Skin of body (tissue), 2 donors: ENCODE measurements around a stretch of chr19.

DNA sequence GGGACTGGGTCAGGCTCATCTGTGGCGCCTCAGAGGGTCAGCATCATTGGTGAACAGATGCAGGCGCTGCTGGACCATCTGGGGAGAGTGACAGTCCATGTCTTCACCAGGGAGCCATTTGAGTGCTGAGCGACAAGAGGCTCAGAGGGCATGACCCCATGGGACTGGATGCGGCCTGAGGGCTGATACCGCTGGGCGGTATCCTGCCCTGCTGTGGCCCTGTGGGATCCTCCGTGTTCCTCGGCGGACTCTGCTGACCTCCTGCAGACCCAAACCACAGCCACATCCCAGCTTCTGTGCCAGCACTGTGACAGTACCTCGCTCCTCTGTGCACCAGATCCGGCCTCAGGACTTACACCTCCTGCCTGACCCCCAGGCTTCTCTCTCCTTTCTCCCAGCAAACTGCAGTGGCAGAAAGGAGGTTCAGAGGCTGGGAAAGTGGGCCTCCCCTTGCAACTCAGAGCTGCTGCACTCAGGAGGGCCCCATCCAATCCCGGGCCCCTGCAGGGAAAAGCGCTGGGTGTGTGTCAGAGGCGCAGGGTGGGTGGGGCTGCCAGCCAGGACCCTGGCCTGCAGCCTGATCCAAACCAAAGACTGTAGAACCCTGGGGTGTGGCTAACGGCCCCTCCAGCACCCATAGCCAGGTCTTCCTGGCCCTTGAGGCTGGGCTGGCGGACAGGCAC is 10.2 kb downstream of the ACTMAP start:
- RAMPAGE, long total RNA = no peak

DNA sequence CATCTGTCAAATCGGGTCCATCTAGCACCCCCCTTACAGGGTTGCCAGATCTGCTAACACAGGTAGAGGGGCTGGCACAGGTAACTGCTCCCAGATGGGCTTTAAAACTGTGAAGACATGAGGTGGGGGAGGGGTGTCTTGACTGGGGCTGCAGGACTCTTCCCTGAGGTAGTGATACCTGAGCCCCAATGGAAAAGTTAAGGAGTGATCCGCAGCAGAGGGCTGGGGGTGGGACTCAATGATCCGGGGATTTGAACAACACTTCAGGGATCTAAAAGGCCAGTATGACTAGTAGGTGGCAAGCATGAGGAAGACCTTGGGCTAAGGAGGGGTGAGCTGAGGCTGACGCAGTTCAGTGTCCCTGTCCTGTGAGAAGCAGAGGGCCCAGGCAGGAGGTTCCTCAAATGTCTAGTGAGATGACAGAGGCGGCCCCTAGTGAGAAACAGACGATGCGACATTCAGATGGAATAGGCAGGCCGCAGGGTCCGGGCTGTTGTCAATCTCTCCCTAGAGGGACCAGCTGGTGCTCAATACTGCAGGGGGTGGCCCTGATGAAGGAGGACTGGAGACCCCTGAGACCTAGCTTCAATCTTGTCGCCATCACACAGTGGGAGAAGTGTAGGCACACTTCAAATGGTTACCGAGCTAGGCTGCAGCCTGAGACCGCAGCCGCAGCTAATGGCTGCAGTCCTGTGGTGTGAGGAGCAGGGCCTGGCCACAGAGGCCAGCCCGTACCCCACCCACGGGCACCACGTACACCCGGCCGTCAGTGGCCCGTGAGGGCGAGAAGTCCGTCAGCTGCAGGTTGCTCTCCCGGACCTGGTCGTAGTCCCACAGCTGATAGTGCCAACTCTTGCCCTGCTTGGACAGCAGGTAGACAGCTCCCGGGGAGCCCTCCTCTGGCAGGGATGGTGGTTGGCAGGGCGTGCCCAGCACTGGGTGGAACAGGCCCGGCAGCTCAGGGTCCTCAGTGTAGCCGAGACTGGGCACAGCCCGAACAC is 8.2 kb downstream of the ACTMAP start:
- RAMPAGE, long total RNA = no peak

DNA sequence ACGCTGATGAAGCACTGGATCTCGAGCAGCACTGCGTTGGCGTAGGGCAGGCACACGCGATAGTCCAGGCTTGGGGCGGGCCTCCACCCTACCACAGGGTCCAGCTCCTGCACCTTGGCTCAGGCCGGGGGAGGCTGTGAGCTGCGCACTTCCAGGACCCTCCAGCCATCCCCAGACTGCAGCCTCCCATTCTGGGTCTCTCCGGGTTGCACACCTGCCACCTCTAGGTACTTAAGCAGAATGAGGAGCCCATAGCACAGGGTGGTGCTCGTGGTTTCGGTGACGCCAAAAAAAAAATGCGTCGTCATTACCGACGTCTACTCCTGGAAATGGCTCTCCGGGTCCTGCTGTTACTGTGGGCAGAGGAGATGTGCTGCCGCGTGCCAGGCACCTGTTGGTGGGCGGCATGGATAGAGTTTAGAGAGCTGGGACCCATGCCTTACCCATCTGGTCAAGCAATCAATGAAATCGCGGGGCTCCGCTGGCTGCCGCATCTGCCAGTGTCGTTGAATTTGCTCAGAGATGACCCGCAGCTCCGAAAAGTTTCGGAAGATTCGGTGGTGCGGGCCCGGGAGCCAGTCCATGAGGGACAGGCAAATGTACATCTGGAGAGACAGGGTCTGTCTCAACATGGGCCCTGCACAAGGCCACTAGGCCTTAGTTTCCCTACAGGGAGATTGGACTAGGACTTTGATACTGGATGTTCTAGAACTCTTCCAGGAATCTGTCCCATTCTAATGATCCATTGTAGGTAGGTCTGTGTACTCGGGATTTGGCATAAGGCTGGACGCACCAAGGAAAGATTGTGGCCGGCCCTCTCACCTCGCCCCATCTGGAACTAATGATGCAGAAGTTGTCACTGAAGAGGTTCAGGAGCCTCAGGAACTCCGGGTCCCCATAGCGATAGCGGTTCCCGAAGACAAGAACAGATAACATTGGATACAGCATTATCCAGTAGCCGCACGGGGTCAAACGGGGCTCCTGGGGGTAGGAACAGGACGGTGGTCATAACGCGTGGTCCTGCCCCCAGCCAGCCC is 10.8 kb downstream of the EGLN2 start:
- RAMPAGE, long total RNA = no peak

GRCh38 chr19:40846751-40847567 is 3.3 kb downstream of the CYP2A6 start:
- RAMPAGE, long total RNA = no peak

GRCh38 chr19:41127730-41128069 is 13.5 kb downstream of the CYP2F1 start:
- RAMPAGE, long total RNA = no peak

DNA sequence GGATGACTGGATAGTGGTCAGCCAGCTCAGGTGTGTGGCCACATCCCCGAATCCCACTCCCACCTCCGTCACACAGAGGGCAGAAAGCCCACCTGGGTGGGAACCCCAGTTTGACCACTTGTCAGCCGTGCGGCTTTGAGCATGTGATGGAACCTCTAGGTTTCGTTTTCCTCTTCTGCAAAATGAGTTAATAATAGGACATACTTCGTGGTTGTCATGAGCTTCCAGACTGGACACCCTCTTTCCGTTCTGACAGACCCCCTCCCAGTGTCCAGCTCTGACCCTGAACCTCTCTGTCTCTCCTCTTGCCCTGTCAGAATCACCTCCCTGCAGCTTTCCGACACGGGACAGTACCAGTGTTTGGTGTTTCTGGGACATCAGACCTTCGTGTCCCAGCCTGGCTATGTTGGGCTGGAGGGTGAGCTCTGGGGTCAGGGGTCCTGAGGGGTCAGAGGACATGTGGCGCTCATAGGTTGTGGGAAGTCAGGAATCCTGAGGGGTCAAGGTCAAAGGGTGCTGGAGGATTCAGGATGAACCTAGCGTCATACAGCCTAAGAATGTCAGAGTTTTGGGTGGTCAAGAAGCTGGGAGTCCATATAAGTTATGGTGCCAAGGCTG is 1.9 kb downstream of the AXL start:
- RAMPAGE, long total RNA = no peak

- RAMPAGE, long total RNA = no peak
Observed at GRCh38 chr19:41273393-41274160, 9.4 kb downstream of the HNRNPUL1 start.

DNA sequence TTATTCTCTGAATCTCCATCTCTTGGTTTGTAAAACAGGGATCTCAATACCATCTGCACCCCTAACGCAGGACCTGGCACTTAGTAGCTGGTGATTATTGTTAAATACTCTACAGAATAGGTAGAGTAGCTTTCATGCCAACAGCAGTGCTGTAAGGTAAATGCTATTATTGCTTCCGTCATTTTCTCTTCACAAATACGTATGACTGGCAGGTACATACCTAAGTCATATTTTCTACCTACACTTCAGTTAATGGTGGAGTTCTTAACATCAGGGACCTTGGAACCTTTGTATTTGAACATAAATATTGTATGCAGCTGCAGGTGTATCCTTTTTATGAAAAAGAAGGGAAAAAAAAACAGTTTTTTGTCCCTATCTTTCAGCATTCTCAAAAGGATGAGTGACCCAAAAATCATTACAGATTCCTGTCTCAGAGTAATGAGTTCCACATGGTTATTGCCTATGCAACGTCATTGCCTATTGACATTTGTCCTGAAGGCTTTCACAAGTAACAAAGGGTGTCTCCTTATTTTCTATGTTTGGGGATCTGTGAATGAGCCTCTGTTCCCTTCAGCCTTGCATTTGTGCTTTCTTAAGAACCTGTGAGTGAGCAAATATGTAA is 14.8 kb upstream of the CCDC97 start:
- RAMPAGE, long total RNA = no peak

DNA sequence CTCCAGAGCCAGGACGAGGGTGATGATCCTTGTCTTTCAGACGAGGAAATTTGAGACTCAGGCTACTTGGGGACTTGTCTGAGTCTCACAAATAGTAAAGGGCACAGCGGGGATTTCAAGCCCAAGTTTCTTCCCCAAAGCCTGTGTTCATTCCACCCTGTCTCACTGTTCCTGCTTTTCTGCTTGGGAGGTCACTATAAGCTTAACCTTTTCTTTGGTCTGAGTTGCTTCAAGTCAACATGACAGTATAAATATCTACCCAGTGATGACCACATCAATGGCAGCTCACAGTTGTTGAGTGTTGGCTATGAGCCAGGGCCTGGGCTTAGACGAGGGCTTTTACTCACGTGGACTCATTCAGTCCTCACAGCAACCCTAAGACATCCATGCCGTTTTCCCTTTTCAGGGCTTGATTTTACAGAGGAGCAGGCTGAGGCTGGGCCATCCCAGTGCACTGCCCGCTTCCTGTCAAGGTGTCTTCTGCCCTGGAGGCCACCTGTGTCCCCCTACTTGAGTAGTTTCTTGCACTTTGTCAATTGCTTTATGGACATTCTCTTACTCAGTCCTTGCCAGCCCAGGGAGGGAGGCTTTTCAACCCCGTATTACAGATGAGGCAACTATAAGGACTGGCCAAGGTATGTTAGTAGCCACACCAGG is 10.2 kb upstream of the CCDC97 start:
- RAMPAGE, long total RNA = no peak

- RAMPAGE, long total RNA = no peak
Observed at GRCh38 chr19:41324661-41325868, 15.1 kb downstream of the CCDC97 start.

- RAMPAGE, long total RNA = no peak
Observed at GRCh38 chr19:41351161-41352238, 2.2 kb downstream of the TGFB1 start.

DNA sequence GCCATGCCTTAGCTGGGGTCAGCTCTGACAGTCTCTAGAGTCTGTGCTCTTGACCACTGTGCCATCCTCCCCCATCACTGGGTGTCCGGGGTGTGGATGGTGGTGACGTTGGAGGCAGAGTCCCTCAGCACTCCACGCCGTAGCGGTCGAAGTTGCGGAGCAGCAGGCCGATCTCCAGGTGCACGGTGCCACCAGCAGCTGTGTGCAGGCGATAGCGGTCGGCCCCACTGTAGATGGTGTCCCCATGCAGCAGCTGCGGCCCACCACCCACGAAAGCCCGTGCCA is 796 bp upstream of the TGFB1 start:
- RAMPAGE, long total RNA = no peak

DNA sequence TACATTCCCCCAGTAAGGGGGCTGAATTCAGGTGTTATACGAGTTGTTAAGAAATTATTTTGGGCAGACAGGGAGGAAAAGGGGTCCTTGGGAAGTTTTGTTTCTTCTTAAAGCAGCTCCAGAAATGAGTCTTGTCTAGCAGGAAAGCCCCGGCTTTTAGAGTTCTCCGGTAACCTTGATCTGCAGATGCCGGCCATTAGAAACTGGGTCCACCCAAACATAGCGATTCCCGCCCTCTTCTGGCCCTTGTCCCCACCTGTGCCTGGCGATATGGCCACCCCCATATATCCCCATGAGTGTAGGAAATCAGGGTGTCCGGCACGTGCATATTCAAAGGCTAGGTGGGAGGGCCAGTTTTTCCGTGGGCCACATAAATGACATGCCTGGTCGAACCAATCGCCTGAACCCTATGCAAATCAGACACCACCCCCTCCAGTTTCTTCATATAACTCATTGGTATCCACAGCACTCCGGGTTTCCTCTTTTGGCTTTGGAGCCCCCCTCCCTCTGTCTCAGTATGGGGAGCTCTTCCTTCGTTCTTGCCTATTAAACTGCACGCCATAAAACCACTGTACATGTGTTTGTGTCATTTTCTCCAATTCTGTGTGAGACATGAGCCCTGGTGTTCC is 37.4 kb downstream of the ERICH4 start:
- RAMPAGE, long total RNA = no peak

- RAMPAGE, long total RNA = no peak
Observed at GRCh38 chr19:41748405-41749062, 6.8 kb upstream of the CEACAM6 start.

- RAMPAGE, long total RNA = no peak
Observed at GRCh38 chr19:41860366-41860671, 264 bp downstream of the RPS19 start.

DNA sequence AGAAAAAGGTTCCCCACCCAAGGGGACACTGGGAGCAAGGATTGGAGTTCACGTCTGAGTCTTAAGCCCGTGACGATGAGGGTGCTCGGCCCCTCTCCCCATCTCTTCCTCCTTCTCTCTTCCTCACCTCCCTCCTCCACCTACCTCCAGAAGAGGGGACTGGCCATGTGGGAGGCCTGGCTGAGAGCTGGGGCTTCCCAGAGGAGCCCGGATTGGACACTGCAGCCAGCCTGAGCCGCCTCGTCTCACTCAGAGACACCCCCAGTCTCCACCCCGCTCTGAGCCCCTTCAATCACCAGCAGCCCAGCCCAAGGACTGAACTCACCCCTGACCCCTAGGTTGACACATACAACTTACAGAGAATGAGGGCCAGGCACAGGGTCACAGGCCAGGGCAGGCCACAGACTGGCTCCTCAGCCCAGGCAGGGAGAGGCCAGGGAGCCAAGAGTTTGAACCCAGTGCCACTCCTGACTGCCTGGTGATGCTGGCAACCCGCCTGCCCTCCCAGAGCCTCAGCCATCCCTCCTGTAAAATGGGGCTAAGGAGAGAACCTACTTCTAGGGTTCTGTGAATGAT is 908 bp downstream of the CD79A start:
- RAMPAGE, long total RNA = no peak

GRCh38 chr19:41888759-41889200 is 5.8 kb downstream of the ARHGEF1 start:
- RAMPAGE, long total RNA = no peak

GRCh38 chr19:41900131-41900772 is 17.3 kb downstream of the ARHGEF1 start:
- RAMPAGE, long total RNA = no peak

GRCh38 chr19:41936476-41936694 is 8.1 kb upstream of the ERFL start:
- RAMPAGE, long total RNA = no peak

GRCh38 chr19:42086339-42087395 is 10.7 kb downstream of the ZNF574 start:
- RAMPAGE, long total RNA = no peak